Occipital lobe (tissue), 2 donors: ENCODE measurements around a stretch of chr7.

DNA sequence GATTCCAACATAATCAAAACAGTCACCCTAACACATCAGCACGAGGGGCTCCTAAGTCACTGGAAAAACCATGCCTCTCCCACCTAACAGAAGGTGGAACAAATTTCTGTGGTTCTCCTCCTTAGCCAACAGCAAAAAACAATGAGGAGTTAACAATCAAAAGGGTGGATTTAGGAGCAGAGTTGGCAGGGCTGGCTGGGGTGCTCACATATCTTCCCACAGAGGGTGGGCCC lies 5.5 kb downstream of the POLM start:
- RAMPAGE, long total RNA: no peak

GRCh38 chr7:44145846-44146580 lies 4.9 kb upstream of the MYL7 start:
- RAMPAGE, long total RNA: no peak

DNA sequence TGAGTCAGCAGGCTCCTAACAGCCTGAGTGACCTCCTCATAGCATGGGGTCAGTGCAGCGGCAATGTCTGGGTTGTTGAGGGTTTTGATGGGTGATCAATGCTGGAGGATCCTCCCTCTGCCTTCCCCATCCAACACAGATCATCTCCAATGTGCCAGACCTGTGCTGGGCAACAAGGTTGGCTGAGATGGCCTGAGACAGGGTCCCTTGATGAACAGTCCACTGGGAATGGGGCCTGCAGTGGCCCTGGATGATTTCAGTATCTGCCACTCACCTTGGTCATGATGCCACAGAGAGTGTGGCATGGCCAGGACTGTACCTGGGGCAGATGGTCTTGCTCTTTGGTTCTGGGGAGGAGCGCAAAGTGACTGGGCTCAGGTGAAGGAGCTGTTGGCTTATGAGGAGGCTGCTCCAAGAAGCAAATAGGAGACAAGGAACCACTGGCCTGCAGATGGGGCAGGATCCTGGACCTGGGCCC lies 55.7 kb upstream of the CAMK2B start:
- RAMPAGE, long total RNA: no peak

GRCh38 chr7:44486986-44487294 lies 3.5 kb downstream of the NUDCD3 start:
- RAMPAGE, long total RNA: no peak

GRCh38 chr7:44534080-44534651 lies 7.0 kb downstream of the NPC1L1 start:
- RAMPAGE, long total RNA: no peak

DNA sequence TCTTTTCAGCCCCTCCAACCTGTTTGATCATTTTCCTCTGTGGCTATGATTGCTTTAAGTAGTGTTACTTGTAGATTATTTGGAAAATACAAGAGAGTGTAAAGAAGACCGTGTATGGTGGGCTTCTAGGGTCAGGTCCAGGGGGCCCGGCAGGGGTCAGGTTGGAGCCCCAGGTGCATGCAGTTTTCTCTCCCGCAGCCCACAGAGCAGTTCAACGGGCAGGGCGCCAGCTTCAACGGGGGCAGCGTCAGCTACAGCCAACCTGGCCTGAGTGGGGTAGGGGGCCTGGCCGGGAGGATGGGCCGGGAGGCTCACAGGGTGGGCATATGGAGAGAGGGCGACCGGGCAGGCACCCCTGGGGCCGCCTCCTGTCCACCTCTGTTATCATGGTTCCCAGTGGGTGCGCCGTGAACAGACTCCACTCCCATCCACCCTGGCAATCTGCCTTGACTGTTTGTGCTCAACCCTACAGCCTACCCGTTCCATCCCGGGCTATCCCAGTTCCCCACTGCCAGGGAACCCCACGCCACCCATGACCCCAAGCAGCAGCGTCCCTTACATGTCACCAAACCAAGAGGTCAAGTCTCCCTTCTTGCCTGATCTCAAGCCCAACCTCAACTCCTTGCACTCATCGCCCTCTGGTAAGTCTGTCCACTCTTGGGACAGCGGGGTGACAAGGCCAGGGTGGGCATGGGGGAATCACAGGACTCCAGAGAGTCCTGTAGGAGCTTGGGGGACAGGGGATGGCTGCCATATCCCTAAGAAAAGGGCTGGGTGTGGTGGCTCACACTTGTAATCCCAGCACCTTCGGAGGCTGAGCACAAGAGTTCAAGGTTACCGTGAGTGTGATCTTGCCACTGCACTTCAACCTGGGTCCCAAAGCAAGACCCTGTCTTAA lies 11.6 kb downstream of the ZMIZ2 start:
- RAMPAGE, long total RNA: no peak

DNA sequence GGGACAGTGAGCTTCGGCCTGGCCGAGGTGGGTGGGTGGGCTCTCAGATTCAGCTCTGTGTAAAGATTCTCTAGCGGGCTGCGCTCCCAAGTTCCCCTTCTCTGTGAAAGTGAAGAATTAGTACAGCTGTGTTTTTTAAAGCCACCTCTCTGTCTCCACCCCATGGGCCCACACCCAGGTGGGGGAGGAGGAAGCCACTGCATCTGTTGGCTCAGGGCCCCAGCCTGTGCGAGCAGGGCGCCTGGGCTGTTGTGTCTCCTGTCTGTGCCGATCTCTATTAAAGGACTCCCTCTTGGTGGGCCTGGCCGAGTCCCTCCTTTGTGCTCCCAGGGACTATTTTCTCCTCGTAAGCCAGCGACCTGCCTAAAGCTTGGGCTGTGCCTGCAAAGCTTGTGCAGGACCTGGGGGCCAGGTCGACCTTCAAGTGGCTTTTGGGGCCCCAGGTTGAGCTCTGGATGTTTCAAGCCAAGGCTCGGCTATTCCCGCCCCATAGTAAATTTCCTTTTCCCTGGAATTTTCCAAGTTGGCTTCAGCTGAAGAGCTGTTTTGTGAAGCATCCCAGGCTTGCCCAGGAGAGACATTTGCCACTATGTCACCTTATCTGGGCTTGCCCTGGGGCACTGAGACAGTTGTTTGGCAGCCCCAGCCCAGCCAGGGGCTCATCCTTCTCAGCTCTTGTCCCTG lies 19.9 kb downstream of the ZMIZ2 start:
- RAMPAGE, long total RNA: no peak

- RAMPAGE, long total RNA: no peak
Measured at GRCh38 chr7:44802656-44803292, 6.3 kb downstream of the PPIA start.

- RAMPAGE, long total RNA: no peak
Measured at GRCh38 chr7:44953227-44953609, 25.6 kb downstream of the MYO1G start.

DNA sequence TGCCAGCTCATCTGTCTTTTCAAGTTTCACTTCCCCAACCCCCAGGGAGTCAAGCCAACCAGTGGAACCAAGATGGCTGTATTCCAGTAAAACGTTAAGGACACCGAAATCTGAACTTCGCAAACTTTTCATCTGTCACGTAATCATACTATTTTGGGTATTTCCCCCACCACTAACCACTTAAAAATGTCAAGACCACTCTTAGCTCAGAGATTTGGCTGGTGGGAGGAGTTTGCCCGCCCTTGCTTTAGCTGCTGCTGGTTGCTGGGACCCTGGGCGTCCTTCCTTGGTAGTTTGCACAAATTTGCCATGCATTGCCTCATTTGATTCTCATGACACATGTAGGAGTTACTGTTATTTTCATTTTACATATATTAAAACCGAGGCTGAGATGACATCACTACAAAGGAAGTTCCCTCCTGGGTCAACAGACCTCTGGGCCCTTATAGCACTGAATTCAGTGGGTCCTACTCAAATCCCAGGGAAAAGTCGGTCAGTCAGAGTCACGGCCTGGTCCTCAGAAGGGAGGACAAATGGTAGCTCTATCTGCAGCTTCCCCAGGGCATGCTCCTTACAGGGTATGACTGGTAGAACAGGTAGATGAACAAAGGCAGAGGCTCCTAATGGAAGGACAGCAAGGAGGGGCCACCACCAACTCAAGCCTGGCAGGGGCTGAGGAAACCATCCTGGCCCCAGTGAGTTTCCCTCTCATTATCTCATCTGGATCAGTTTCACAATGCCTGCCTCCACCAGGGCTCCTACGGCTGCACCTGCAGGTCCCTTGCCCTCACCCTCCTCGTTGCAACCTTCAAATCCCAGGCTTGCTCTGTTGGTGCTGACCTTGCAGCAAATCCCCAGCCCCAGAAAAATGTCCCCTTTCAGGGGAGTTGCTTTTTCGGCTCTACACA lies 2.0 kb upstream of the MYO1G start:
- RAMPAGE, long total RNA: no peak

GRCh38 chr7:44991654-44992409 lies 8.2 kb upstream of the CCM2 start:
- RAMPAGE, long total RNA: no peak

DNA sequence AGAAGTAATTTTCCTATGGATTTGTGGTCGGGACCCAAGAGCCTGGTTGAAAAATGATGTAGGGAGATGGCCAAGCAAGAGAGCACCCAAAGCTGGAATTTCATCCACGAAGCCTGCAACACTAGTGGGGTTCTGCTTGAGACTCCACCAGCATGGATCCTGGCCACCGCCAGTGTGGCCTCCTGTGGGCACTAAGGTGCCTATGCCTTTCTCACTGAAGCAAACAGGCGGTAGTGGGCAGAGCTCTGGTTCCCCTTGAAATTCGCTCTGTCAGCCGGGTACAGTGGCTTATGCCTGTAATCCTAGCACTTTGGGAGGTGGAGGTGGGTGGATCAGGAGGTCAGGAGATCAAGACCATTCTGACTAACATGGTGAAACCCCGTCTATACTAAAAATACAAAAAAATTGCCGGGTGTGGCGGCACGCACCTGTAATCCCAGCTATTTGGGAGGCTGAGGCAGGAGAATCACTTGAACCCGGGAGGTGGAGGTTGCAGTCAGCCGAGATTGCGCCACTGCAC lies 28.2 kb downstream of the CCM2 start:
- RAMPAGE, long total RNA: no peak

GRCh38 chr7:45192229-45193102 lies 34.9 kb downstream of the RAMP3 start:
- RAMPAGE, long total RNA: no peak

DNA sequence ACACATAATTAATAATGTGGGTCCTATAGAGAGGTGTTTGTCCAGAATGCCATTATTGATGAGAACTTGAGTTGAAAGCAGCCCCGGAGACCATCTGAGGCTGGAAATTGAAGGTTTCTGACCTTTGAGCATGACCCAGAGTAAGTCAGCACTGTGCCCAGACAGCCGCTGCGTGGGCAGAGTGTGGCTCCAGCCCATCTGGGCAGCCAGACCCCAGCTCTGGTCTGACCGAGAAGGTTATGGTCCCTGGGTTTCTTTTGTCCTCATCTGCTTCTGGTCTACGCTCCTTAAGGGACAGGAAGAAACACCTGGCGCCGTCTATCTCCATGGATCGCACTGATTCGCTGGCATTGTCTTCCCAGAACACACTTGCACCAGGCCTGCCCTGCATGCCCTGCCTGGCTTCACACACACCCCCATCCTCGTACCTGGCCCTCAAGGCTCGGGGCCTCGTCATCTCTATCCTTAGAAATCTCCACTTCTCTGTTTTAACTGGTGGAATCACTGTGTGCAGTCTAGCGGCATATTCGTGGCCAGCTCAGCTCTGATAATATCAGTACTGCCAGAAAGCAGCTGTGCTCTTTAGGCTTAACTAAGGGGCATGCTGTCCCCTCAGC lies 127.6 kb downstream of the ADCY1 start:
- RAMPAGE, long total RNA: no peak

- RAMPAGE, long total RNA: no peak
Measured at GRCh38 chr7:45727546-45727966, 145.3 kb downstream of the CCDC201 start.

GRCh38 chr7:45763775-45764307 lies 109.0 kb downstream of the CCDC201 start:
- RAMPAGE, long total RNA: no peak

- RAMPAGE, long total RNA: no peak
Measured at GRCh38 chr7:45892504-45893114, 4.3 kb downstream of the IGFBP1 start.

DNA sequence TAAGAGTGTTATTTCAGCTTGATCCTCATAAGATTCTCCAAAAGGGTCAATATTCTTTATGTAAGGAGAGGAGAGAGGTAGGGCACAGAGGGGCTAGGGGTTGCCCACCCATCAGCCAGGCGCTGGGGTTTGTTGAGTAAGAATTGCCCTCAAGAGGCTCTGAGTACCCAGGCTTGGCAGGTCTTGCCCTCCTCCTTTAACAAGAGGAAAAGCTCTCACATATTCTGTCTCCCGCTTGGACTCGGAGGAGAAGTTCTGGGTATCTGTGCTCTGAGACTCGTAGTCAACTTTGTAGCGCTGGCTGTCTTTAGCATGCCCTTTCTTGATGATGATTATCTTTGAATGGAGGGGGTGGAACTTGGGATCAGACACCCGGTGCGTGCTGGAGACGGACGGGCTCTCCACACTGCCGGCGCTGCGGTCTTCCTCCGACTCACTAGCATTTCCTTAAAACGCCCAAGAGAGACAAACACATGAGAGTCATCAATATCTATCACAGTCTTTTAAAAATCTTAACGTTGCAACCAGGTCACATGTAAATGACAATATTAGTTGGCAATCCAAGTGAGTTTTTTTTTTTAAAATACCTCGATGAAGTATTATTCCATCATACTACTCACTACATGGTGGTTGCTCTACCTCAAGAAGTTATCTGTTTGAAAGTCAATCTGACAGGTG lies 3.9 kb downstream of the IGFBP3 start:
- RAMPAGE, long total RNA: no peak

- RAMPAGE, long total RNA: no peak
Measured at GRCh38 chr7:46153890-46154496, 232.9 kb upstream of the IGFBP3 start.

- RAMPAGE, long total RNA: no peak
Measured at GRCh38 chr7:47227682-47228442, 354.0 kb downstream of the TNS3 start.